Cardiac ventricle fibroblast (primary cell): ENCODE measurements around a stretch of chr12.

- RAMPAGE, long total RNA: no peak
Observed at GRCh38 chr12:5171005-5171392, 127.3 kb downstream of the KCNA5 start.

DNA sequence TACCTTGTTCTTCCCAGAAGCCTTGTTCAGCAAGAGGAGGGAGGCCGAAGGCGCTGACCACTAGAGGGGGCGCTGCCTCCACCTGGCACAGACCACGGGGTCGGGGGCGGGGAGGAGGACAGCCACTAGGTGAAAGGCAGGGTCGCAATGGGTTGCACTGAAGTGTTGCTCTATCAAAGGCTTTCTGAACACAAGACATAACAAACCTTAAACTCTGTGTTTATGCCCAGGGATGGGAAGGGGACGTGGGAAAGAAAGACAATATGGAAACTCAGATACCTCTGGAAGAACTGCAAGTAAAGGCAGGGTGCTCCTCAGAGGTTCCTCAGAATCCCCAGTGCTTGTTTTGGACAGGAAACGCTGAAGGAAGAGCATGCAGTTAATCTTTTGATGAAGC is 157.0 kb downstream of the KCNA5 start:
- RAMPAGE, long total RNA: no peak

GRCh38 chr12:5874432-5874816 is 70.6 kb downstream of the ANO2 start:
- RAMPAGE, long total RNA: no peak

DNA sequence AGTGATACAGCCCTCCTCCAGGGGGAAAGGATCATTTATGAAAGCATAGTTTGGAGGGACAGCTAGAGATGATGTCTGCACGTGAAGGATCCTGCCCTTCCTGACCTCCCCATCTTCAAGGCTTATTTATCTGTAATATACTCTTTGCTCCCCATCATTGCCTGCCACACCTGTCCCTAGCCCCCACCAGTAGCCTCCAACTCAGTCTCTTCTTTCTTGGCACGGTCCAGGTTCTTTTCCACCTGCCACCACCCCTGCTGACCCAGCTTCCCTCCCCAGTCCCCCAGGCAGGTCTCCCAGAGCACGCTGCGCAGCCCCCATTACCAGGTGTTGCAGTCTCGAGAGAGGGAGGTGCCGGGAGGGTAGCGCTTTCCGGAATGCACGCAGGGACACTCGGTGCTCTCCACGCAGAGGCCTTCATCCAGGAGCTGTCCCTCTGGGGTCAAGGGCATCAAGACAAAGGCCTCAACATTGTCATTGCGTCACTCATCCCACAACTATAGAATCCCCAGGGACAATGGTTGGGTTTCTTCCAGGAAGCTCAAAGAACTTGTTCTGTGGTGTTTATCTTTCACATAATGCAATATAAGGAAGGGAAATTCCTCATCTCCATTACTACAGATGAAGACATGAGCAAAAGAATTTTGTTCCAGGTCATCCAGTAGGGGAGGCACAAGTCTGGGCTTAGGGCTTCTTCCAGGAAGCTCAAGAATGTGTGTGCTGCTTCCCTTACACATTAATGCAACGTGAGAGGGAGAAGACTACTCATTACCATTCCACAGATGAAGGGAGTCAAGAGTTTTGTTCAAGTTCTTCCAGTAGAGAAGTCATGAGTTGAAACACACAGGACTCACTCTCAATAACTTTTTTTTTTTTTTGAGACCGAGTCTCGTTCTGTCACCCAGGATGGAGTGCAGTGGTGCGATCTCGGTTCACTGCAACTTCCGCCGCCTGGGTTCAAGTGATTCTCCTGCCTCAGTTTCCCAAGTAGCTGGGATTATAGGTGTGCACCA is 52.2 kb downstream of the VWF start:
- RAMPAGE, long total RNA: no peak

GRCh38 chr12:6159884-6160422 is 35.5 kb upstream of the VWF start:
- RAMPAGE, long total RNA: no peak

GRCh38 chr12:6341132-6341473 is 773 bp downstream of the TNFRSF1A start:
- RAMPAGE, long total RNA: no peak

DNA sequence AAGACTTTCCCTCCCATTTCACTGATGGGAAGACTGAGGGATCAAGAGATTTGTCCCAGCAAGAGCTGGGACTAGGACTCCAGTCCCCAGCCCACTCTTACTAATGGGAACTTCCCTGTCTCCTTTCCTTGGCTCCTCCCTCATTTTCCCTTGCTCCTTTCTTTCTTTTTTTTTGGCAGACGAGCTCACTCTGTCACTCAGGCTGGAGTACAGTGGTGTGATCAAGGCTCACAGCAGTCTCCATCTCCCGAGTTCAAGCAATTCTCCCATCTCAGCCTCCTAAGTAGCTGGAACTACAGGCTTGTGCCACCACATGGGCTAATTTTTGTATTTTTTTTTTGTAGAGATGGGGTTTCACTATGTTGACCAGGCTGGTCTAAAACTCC is 12.8 kb downstream of the SCNN1A start:
- RAMPAGE, long total RNA: no peak

GRCh38 chr12:6376947-6377261 is 1.5 kb upstream of the SCNN1A start:
- RAMPAGE, long total RNA: no peak

DNA sequence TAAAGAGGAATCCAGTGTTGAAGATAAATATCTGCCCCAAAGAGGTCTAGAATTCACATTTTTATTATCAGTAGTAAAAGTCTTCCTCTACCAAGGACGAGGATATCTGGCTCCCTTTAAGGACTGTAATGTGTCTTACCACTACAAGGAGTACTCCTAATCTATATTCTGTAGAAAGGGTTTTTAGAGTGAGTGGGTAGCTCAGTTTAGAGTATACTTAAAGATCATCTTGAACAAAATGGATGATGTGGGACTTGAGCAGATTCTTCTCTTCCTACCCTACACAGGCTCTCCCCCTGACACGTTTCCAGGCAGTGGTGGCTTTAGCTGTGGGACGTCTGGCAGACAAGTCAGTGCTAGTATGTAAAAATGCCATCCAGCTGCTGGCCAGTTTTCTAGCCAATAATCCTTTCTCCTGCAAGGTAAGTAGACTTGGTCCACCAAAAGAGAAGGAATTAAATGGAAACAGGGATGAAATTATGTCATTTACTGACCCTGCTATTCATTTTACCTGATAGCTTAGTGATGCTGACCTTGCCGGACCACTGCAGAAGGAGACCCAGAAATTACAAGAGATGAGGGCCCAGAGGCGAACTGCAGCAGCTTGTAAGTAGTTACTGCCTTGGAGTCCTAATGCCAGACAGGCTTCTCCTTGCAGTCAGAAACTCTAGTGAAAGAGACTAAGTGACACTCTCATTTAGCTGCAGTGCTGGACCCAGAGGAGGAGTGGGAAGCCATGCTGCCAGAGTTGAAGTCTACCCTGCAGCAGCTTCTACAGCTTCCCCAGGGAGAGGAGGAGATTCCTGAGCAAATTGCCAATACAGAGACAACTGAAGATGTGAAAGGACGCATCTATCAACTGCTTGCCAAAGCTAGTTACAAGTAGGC is 17.0 kb upstream of the GAPDH start:
- RAMPAGE, long total RNA: no peak

- RAMPAGE, long total RNA: no peak
Observed at GRCh38 chr12:6540535-6540948, 6.2 kb downstream of the GAPDH start.

- RAMPAGE, long total RNA: no peak
Observed at GRCh38 chr12:6541647-6542046, 7.3 kb downstream of the GAPDH start.

DNA sequence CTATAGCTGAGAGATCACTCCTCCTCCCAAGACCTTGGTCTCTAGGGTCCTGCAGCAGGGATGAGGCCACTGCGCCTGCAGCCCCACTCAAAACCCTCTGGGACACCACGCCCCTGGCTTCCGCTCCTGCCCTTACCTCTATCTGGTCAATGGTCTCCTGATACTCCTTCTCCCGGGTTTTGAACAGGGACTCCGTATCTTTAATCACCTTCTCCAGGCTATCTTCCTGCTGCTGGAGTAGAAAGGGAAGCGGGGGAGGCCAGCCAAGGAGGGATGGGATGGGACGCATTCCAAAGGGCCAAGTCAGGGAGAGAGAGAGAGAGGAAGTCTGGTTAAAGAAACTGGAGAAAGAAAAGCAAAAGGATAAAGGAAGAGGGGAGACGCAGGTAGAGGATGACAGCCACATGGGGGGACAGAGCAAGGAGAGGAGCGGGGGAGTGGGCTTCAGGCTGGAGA is 7.9 kb downstream of the IFFO1 start:
- RAMPAGE, long total RNA: no peak

GRCh38 chr12:6551432-6552615 is 4.0 kb downstream of the IFFO1 start:
- RAMPAGE, long total RNA: no peak

DNA sequence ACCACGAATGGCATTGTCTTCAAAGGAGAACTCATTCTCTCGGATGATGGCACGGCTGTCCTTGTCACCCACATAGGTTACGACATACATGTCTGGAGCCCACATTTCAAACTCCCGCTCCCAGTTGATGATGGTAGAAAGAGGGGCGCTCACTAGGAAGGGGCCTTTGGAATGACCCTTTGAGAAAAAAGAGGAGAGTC is 13.8 kb downstream of the CHD4 start:
- RAMPAGE, long total RNA: no peak

GRCh38 chr12:6631393-6631896 is 4.3 kb downstream of the LPAR5 start:
- RAMPAGE, long total RNA: no peak

DNA sequence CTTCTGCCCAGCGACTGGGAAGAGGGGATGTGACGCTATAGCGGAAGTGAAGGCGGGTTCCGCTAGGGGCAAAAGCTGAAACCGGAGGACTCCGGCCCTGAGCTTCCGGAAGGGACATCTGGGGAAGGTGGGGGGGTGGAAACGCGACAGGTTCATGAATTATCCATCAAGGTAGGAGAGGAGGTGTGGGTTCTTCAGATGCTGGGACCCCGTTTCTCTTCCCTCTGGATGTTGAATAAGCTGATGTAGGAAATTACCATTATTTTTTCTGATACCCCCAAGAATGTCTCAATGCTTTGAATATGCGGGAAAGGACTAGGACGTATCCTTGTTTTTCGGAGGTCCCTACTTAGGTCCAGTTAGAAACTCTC is 459 bp upstream of the ZNF384 start:
- RAMPAGE, long total RNA: no peak

- RAMPAGE, long total RNA: no peak
Observed at GRCh38 chr12:6703472-6704028, 2.9 kb upstream of the PIANP start.

GRCh38 chr12:6716559-6717242 is 7.1 kb upstream of the COPS7A start:
- RAMPAGE, long total RNA: no peak

GRCh38 chr12:6753326-6754549 is 797 bp upstream of the MLF2 start:
- RAMPAGE, long total RNA: no peak

DNA sequence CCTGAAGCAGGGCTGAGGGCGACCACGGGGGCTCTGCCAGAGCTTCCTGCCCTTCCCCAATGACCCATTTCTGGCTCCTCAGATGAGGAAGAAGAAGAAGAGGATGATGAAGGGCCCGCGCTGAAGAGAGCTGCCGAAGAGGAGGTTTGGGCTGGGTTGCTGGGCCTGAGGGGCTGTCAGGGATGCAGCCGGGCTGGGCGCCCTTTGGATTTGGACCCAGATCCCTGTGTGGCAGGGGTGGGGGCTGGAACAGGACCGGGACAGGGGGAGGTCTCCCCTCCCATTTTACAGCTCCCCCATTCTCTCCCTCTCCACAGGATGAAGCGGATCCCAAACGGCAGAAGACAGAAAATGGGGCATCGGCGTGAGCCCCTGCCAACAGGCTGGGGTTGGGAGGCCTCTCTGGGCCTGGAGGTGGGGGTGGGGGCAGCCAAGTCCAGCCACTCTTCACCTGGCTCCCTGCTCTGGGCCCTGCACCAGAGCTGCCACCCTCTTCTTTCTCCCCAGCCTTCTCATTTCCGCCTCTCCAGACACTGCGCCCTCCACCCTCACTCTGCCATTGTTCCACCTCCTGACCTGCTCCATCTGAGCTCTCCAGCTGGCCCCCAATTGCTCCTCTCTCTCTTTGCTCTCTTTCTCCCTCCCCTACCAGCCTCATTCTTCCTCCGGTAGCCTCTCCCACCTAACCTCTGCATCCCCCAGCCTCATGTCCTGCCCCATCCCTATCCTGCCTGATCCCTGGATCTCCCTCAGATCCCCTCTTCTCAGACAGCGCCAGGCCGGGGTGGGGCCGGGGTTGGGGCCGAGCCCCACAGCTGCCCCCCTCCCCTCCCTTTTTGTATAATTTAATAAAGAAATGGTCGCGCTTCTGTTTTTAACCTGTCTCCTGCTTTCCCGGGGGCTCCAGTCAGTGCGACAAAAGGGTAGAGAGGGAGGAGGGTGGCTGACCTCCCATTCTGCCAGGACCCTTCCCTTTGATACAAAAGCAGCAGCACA is 1.9 kb upstream of the LAG3 start:
- RAMPAGE, long total RNA: no peak